Thoracic aorta endothelial cell (primary cell): ENCODE data around the genes LIPM and LIPA.

DNA sequence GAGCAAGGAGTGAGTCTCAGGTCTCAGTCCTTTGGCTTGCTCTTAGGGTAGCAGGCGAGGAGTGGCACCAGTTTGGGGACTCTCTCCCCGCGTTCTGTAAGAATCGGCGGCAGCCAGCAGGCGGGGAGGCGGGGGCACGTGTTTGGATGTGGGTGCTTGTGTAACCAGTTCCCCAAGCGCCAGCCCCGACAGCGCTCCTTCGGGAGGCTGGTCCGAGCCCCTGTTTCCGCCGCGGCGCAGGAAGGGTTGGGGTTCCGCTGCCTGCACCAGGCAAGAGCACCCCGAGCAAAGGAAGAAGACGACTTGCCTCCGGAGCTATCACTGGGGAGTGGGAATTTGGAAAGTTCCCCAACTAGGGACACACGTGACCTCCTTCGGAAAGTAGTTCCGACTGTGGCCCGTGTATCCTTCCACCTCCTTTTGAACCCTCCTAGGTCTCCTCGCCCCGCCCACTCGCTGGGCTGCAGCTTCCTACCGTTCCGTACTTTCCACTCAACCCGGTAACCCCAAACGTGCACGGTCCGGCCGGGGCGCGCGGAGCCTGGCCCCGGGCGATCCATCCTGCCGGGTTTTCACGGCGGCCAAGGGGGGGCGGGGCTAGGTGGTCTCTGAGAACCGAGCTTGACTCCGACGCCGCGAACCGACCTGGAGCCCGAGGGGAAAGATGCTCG lies 1.3 kb downstream of the KLLN start:
- CAGE, long polyA plus RNA: no peak

GRCh38 chr10:87871857-87872305 lies 8.5 kb downstream of the PTEN start:
- CAGE, long polyA plus RNA: no peak

DNA sequence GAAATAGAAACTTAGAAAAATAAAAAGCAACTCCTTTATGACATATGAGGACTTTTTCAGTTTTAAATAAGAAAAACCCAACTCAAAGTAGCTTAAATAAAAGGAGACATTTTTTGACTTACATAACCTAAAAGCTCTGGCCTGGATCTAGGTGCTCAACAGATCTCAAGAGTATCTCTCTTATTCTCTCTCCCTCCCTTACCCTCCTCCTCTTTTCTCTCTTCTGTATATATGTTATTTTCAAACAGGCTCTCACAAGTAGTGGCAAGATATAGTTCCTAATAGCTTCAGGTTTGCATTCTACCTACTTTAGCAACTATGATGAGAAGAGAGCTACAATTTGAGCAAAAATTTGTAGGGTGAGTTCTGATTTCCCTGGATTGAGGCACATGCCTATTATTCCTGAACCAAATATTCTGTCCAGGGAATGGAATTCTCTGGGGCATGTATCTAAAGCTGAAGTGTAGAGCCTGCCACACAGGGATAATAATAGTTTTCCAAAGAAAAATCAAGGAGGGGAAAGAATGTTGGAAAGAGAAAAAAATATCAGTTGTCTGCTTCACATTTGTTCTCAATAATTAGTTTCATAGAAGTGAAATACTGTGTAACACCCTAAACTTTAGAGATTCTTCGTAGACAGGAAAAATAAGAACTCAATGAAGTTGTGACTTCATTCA lies 77.4 kb downstream of the PTEN start:
- CAGE, long polyA plus RNA: no peak

GRCh38 chr10:88066896-88067332 lies 203.5 kb downstream of the PTEN start:
- CAGE, long polyA plus RNA: no peak

- CAGE, long polyA plus RNA: no peak
Measured at GRCh38 chr10:88802609-88802990, at the start of gene LIPM. Gene LIPM (plus strand): TSS chr10:88802730.

GRCh38 chr10:88841307-88841653 lies 10.4 kb downstream of the ANKRD22 start:
- CAGE, long polyA plus RNA: no peak

DNA sequence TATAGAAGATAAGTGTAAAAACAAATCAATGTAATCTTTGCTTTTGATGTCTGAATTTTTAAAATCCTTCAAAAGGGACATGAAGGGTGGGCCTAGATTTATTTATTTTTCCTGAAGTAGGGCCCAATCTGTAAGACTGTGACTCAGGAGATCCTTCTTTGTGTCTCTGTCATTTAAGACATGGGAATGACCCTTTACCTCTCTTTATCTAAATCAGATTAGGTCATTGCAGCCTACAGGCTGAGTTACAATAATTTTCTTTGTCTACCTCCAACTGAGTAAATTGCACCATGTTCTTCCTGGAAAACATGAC lies 16.1 kb downstream of the STAMBPL1 start:
- CAGE, long polyA plus RNA: no peak

GRCh38 chr10:88932877-88933725 lies 19.5 kb downstream of the ACTA2 start:
- CAGE, long polyA plus RNA: no peak

GRCh38 chr10:88943948-88944495 lies 8.6 kb downstream of the ACTA2 start:
- CAGE, long polyA plus RNA: no peak

GRCh38 chr10:88974612-88975723 lies 15.6 kb upstream of the FAS start:
- CAGE, long polyA plus RNA: no peak

DNA sequence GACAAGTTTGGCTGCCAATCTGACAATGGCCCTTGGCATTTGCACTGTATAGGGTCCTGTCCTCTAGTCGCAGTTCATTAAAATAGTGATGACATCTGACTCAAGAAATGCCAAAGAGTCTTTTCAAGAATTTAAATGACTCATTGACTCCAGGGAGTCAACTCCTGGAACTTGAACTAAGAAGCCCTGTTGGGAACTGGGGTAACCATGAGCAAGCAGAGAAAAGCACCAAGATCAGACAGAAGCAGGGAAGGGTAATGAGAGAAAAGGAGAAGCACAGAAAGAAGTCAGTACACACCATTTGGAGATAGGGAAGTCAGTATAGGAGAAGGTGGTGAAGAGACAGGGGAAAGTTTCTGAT lies 90.9 kb downstream of the CH25H start:
- CAGE, long polyA plus RNA: no peak

- CAGE, long polyA plus RNA: no peak
Measured at GRCh38 chr10:89251669-89252265, at the start of gene LIPA. Gene LIPA (minus strand): TSS chr10:89251775.

GRCh38 chr10:89346247-89347277 lies 18.8 kb downstream of the IFIT3 start:
- CAGE, long polyA plus RNA: no peak

DNA sequence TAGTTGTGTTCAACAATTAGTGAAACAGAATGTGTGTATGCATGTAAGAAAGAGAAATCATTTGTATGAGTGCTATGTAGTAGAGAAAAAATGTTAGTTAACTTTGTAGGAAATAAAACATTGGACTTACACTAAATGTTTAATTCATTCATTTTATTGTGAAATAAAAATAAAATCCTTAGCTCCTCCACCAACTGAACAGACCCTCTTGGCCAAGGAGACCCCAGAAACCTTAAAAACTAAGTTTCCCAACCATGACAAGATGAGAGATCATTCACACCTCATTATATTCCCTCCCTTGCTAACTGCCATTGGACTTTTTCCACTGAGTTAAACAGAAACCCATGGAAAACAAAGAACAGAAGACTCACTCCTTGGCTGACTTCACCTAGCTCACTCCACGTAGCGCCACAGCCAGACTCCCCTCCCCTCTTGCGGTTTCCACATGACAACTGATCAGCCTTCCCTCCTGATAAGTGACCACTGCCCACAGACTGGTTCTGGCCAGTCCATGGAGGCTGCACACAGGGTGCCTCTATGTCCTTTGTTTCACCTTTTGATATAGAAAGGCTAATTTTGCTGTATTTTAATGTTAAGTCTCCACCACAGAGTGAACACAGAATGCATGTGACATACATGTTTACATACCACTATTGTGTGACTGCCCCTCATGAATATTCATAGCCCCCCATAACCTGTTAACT lies 10.4 kb upstream of the IFIT5 start:
- CAGE, long polyA plus RNA: no peak

- CAGE, long polyA plus RNA: no peak
Measured at GRCh38 chr10:89421136-89421592, 6.8 kb downstream of the IFIT5 start.

DNA sequence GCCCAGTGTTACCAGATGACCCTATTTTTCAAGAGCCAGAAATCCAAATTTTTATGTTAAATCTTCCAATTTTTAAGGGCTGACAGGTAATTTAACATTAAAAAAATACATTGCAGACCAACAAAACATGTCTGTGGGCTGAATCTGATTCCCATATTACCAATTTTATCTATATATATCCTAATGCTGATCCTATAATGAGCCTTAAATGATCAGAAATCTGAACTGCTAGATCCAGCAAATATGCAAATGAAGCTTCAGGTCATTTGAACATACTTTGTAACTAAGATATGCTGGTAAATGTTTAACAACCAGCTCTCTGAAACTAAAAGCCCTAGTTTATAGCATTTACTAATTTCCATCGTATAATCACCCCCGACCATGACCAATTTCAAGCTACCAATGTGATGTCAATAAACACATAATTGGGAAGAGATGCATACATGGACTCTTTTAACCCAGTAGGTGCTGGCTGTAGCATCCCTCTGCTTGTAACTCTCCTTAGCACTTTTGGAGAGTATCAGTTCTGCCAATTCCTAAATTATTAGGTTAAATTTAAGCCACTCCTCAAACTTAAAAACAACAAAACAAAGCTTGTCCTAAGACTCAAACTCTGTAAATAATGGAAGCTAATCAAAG lies 42.1 kb downstream of the PANK1 start:
- CAGE, long polyA plus RNA: no peak

DNA sequence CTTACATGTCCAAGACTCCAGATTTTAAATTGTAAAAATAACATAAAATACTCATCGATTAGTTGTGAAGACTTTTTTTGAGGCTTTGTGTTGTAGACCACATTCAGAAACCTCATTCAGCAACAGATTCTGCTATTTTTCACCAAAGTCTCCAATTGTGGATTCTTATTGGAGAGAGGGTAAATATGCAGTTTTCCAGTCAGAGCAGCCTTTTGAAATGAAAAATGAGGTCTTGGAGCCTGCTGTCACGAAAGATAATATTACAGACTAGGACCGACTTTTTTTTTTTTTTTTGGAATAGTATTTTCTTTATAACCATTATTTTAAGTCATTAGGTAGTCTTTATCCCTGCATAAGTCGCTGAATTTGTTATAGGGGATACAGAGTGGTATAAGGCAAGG lies 1.1 kb downstream of the KIF20B start:
- CAGE, long polyA plus RNA: no peak

GRCh38 chr10:89888623-89889491 lies 187.5 kb downstream of the KIF20B start:
- CAGE, long polyA plus RNA: no peak

DNA sequence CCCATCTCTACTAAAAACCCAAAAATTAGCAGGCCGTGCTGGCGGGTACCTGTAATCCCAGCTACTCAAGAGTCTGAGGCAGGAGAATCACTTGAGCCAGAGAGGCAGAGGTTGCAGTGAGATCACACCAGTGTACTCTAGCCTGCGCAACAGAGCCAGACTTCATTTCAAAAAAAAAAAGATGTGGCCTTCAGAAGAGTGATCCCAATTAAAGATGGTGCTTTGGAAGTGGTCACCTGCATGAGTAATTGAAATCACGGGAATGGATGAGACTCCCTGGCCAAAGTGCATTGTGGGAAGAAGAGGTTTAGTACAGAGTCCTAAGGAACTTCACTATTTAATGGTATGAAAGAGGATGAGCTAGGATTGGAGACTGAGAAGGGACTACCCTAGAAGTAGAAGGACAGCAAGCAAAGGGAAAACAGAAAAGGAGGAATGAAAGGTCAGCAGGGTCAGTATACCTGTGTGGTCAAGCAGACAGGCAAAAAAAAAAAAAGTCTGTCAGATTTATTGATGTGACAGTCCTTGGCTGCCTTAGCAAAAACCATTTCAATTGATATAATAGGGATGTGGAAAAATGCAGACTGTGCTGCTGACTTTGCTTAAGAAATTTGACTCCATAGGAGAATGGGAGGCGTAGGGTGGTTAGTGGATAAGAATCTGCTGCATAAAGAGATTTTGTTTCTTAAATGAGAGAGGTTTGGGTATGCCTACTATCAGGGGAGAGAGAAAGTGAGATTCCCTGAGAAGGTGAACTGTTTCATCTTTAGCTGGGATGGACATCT lies 5.6 kb downstream of the RPP30 start:
- CAGE, long polyA plus RNA: no peak

- CAGE, long polyA plus RNA: no peak
Measured at GRCh38 chr10:90912752-90913643, 7.9 kb downstream of the ANKRD1 start.